ENCODE measurements around a stretch of chr10.

DNA sequence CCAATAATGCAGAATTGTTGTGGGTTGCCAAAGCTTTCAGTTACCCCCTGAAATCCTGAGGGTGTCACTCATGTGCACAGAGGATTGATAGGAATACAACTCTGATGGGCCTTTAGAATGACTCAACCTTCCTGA, 839 bp downstream of the ACSL5 start:
- PRO-cap = no peak

DNA sequence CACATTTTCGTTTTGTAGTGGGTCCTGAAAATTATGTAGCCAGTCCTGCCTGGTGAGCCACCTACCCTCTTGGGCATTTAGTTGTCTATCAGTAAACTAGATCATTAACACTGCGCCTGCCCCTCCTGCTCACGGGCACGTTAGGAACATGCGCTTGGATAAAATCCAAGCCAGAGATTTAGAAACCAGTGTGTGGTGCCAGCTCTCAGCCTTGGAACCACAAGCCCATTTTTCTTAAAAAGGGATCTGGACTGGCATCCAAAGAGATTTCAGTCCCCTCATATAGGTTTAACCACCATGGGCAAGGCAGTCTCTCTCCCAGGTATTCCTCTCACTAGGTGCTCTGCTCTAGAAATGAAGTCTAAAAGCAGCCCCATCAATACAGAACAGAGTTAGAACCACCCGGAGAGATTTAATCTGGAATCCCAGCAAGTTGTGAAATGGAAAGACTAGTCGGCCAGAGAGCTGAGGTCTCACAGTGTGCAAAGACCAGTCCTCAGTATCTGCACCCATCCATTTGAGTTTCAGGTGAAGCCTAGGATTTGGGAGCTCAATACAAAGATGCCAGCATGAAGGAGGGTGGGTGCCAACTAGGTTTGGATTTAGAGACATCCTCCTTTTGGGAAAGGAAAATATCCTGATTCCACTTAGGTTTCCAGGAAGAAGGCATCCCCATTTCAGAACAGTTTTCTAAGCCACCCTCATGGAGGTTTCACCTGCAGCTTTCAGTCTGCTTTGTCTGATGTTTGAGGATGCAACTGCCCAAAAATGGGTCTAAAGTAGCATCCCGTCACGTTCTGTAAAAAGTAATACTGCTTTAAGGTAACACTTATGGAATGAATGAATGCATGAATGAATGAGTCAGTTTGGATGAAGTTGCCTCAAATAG, 123.7 kb upstream of the TCF7L2 start:
- PRO-cap = no peak
- RRBS, 2 experiments = no CpG with 5 or more reads among the region's 9 CpGs

DNA sequence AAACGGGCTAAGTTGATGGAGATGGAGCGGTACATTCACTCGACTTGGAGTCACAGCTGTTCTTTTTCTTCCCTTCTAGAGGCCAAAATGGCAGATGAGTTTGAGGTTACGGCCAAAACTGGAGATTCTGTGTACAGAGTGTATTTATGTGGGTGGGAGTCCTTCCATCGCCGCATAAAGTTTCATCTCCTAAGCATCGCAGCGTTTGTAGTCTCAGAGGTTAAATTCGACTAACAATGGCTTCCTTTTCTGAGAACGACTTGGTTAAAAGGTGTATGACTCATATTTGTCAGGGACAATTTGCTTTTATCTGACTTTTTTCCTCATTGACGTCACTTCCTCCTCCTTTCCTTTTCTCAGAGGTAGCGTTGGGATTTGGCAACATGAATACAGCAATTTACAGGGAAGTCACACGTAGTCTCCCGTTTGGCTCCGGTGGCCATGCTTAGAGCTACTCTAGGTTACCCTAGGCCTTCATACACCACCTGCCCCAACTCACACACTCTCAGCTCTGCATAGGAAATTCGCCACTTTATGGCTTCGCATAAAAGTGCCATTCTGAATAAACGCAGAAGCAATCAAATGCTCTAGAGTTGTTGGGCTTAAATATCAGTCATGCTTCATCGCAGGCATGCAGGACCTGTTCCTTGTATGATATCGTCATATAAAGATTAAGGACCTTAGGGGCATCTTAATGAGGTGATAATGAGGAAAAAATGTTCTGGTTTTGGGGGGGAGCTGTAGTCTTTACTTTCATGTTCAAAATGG, 37.5 kb upstream of the TCF7L2 start:
- PRO-cap = no peak
- RRBS, 2 experiments = no CpG with 5 or more reads among the region's 20 CpGs

- PRO-cap = unidirectional peak, minus-strand start at chr10:112956218
- RRBS, 2 experiments = no CpG with 5 or more reads among the region's 17 CpGs
Observed at GRCh38 chr10:112955640-112956820, 6.0 kb downstream of the TCF7L2 start.

DNA sequence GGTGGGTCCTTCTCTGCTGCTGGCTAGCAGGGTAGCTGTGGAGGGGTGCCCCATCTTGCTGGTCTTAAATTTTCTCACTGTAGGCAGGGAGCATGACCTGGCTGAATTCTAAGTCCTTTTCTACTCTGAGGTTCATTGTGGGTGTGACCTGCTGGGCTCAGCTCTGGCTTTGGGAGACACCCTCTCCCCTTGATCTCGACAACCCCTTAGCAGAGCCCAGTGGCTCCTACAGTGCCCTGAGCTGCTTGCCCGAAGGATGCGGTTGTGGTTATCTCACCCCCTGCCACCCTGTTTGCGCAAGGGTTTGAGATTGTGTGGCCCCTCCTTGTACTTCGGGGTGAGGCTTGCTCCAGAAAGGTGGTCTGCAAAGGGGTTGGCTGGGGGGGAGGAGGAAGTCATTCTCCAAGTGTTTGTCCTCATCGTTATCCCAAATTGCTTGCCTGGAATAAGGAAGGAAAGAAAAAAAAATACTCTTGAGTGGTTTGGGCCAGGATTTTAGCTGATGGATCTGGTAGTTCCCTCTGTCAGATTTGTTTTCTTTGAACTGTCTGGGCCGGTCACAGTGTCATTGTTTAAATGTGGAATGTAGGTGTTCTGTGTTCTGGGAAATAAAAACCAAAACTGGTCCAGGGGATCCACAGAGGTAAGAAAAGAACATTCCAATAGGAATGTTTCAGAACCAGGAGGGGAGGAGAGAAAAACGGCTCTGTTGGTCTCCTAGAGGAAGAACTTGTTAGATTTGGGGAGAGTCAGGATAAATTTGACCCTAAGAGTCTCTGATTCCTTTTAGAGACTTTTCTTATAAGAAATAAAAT, 55.5 kb downstream of the TCF7L2 start:
- PRO-cap = no peak
- RRBS, 2 experiments = no CpG with 5 or more reads among the region's 8 CpGs

DNA sequence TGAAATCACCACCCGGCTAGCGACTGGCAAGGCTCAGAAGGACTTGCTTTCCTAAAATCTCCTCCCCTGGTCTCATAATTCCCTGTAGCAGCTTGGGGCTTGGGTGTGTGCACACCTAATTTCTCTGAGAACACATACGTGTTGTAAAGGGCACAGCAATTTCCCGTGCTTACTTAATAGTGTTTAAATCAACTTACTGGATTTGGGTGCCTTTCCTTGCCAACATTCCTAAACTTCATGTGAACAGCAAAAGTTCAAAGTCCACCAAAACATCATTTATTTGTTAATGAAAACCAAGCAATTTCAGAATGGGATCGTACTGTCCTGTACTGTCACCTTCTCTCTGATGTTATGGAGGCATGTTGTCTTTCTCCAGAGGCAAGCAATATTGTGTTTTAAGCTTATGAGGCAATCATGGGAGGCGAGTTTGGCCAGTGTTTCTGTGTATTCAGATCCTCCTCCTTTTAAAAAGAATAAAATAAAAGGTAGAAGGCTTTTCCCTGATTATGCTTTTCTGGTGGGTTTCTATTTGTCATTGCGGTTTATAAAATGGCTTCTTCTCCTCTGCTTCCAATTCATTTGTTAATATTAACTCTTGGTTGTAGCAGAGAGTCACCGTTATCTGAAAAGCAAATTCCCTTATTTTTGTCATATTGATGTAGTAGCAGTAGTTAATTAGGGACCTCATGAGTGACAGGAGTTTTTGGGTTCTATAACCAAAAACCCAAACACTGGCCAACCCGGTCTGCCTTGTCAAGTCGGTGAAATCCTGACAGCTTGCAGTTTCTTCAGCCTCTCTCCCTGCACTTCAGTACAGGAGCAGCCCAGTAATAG, 162.6 kb downstream of the TCF7L2 start:
- PRO-cap = no peak
- RRBS, 2 experiments = no CpG with 5 or more reads among the region's 10 CpGs

- PRO-cap = no peak
- RRBS, 2 experiments = 22 to 60% methylated on average over 4 of the region's 13 CpGs
Observed at GRCh38 chr10:113132701-113133319, 182.8 kb downstream of the TCF7L2 start.

DNA sequence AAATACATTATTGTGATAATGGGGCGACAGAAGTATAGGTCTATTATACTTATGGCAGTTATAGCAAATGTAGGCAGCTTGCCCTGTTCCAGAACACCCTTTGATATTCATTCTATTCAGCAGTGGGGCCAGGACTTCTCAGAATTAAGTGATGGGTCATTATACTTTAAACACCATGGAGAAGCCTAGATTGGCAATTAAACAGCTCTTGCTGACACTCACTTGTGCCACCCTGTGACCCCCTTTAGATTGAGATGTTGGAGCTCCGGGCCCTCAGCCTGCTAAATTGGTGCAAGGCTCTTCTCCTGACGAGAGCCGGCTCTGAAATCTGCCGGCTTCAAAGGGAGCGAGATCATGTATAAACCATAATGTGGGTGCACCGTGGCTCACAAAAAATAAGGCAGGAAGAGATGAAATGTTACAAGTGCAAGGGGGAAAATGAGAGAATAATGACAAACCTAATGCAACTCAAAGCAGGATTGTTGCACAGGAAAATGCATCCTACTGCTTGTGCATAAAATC, 198.0 kb downstream of the TCF7L2 start:
- PRO-cap = no peak
- RRBS, 2 experiments = 32 to 75% methylated on average over 1 of the region's 7 CpGs

DNA sequence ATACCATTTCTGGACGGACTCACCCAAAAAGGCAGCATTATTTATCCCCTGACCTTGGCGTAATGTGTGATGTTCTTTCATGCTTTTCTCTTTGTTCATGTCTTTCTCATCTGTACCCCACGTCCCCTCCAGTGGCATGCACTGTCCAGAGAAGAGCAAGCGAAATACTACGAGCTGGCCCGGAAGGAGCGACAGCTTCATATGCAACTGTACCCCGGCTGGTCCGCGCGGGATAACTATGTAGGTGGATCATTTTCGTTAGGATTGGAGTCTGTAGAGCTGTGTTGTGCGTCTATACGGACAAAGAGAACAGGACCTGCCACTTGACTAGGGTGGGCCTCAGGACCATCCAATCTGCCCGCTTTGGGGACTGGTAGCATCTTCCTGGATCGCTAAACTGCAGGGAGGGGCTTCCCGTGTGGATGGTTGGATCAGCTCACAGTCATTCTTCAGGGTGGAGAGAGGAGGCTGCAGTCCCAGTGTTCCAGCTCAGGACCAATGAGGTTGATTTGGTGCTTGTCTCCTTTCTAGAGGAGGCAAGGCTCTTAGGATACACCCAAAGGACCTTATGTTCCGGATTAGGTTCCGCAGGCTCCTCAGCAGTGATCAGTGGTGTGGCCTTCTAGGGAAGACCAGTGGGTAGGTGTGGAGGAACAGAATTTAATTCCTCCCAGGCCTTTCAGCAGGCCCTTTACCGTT, 202.3 kb downstream of the TCF7L2 start:
- PRO-cap = no peak
- RRBS, 2 experiments = no CpG with 5 or more reads among the region's 20 CpGs

- PRO-cap = no peak
- RRBS, 2 experiments = no CpG with 5 or more reads among the region's 7 CpGs
Observed at GRCh38 chr10:113162920-113163377, 212.9 kb downstream of the TCF7L2 start.

- PRO-cap = no peak
- RRBS, 2 experiments = no CpG with 5 or more reads among the region's 6 CpGs
Observed at GRCh38 chr10:113166449-113167031, 216.5 kb downstream of the TCF7L2 start.

GRCh38 chr10:113550295-113550734, 2.5 kb upstream of the HABP2 start:
- PRO-cap = no peak
- RRBS, 2 experiments = no CpG with 5 or more reads among the region's 5 CpGs

DNA sequence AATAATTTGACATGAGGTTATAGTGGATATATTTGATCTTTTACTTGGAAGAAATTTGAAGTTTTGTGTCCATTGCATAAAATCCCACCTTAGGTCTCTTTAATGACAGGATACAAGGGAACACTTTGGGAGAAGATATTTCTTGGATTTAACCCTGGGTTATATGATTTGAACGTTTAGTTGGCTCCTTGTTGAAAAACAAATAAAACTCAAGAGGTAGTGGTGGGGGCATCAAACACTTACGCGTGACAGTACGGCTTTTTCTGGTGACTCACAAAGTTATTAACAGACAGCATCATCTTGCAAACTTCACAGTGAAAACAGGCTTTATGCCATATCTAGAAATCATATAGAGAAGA, 753 bp downstream of the NRAP start:
- PRO-cap = no peak
- RRBS, 2 experiments = no CpG with 5 or more reads among the region's 4 CpGs

- PRO-cap = no peak
- RRBS, 2 experiments = no CpG with 5 or more reads among the region's 9 CpGs
Observed at GRCh38 chr10:113703483-113703982, 23.8 kb downstream of the CASP7 start.

DNA sequence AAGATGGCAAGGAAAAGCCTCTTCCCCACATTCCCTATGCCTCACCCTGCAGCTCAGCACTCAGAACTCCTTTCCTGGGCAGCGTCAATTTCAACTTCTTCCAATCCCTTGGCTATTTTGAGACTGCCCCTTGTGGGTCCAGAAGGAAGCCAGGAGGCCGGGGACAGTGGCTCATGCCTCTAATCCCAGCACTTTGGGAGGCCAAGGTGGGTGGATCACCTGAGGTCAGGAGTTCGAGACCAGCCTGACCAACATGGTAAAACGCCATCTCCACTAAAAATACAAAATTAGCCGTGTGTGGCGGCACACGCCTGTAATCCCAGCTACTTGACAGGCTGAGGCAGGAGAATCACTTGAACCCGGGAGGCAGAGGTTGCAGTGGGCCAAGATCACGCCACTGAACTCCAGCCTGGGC, 2.3 kb upstream of the ADRB1 start:
- PRO-cap = no peak
- RRBS, 2 experiments = no CpG with 5 or more reads among the region's 9 CpGs

DNA sequence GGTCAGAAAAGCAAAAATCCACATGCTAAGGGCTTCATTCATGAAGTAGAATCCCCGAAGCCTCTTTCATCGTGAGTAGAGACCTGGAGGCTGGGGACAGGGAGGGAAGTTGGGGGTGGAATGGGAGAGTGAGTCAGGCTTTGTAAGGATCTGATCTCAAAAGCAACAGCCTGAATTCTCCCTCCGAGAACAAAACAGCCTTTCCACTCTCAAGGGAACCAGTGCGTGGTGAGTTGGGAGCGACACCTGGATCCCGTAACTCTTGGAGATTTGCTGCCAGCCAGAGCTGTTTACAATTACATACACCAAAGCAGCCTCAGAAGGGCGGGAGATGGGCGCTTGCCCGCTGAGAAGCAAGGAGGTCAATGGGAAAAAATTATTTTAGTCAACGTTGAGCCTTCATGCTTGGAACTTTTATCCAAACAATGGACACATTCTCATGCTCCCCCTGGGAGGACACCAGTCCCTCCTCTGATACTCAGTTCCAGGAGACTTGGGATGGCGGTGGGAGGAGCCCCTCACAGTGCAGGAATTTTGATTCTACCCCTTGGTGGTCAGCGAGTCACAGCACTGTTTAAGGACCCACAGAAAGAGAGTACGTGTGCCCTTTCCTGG, 10.7 kb downstream of the AFAP1L2 start:
- PRO-cap = no peak
- RRBS, 2 experiments = no CpG with 5 or more reads among the region's 13 CpGs

GRCh38 chr10:114434413-114435107, 30.3 kb upstream of the AFAP1L2 start:
- PRO-cap = no peak
- RRBS, 2 experiments = no CpG with 5 or more reads among the region's 12 CpGs

GRCh38 chr10:114485034-114485558, 80.8 kb upstream of the AFAP1L2 start:
- PRO-cap = no peak
- RRBS, 2 experiments = no CpG with 5 or more reads among the region's 13 CpGs

DNA sequence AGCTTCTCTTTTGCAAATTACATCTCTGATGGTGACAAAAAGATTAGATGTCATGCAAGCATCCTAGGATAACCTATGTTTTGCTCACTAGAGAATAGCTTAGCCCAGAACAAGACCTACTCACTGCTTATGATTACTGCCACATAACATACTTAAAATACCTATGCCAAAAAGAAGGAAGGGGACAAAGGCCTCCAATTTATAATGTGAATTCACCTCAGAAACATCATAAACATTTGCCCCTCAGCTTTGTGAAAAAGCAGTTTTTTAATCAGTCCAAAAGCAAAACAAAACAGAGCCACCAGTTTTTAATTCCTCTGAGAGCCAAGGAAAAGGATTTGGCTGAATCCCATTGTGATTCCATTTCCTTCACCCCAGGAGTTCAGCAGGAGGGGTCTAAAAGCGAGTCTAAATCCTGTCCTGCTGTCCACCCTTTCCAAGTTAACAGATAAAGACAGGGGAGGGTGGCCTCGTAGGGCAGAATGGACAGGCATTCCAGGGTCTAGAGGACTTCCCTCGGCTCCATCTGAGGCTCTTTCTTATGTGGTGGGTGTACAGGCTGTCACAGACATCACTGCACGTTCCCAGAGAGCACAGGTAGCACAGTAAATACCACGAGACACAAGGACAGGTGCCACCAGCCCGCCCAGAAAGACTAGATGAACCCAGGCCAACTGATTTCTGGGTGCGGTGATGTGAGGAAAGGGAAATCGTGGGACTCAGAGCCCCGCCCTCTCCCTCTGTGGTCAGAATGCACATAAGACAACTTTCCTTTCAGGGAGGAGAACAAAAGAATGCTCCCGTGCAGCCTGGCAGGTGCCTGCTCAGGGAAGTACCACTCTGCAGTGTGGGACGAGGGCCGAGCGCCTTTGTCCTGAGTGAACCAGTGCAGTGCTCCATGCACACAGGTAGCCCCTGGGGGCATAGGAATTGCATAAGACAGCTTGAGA, 119.9 kb downstream of the ABLIM1 start:
- PRO-cap = no peak
- RRBS, 2 experiments = no CpG with 5 or more reads among the region's 13 CpGs

- PRO-cap = no peak
- RRBS, 2 experiments = no CpG with 5 or more reads among the region's 3 CpGs
Observed at GRCh38 chr10:114613096-114613612, 44.9 kb downstream of the ABLIM1 start.

All from astrocyte (in vitro differentiated cells and primary cell).